Thoracic aorta endothelial cell (primary cell): ENCODE measurements around a stretch of chr15.

DNA sequence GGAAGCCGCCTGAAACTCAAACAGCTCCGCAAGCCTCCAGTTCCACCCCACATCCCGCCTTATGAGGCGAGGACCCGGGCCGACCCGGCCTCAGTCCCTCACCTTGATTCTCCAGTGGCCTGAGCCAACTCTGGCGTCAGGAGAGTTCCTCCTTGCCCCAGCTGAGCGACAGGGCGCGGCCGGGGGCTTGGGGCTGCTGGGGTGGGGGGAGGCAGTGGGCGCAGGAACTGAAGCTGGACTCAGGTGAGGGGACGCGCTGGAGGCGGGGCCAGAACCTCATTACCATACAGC, 971 bp upstream of the DLL4 start:
- CAGE, long polyA plus RNA, result no peak

DNA sequence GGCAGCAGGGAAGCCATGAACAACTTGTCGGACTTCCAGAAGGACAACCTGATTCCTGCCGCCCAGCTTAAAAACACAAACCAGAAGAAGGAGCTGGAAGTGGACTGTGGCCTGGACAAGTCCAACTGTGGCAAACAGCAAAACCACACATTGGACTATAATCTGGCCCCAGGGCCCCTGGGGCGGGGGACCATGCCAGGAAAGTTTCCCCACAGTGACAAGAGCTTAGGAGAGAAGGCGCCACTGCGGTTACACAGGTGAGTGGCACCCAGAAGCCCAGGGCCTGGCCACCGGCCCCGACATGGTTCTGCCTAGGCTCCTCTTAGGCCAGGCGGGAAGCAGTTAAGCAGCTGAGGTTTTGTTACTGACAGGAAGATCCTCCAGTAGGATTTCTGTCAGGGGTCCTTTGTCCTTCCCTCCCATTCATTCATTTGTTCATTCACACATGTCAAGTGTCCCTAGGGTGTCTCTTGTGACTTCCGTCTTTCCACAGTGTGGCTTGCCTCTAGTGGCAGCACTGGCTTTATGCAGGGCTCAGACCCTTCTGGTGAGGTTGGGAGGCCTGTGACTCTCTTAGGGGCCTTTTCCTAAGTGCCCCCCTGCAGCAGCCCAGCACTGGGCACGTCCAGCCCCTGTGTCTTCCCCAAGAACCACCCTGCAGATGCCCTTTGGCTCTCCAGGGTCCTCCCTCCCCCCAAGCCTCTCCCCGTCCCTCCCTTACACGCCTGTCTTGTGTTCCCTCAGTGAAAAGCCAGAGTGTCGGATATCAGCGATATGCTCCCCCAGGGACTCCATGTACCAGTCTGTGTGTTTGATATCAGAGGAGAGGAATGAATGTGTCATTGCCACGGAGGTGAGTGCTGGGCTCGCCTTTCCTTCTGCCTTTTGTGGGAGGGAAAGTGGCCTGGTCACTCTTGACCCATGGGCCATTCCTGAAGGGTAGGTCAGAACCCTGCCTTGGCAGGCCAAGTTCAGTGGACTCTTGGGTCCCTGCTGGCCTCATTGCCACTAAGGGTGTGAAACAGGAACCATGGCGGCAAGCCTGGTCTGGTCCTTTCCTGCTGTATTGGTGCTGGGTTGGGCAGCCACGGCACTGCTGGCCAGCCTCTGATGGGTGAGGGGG, 7.9 kb downstream of the DLL4 start:
- CAGE, long polyA plus RNA, result no peak

DNA sequence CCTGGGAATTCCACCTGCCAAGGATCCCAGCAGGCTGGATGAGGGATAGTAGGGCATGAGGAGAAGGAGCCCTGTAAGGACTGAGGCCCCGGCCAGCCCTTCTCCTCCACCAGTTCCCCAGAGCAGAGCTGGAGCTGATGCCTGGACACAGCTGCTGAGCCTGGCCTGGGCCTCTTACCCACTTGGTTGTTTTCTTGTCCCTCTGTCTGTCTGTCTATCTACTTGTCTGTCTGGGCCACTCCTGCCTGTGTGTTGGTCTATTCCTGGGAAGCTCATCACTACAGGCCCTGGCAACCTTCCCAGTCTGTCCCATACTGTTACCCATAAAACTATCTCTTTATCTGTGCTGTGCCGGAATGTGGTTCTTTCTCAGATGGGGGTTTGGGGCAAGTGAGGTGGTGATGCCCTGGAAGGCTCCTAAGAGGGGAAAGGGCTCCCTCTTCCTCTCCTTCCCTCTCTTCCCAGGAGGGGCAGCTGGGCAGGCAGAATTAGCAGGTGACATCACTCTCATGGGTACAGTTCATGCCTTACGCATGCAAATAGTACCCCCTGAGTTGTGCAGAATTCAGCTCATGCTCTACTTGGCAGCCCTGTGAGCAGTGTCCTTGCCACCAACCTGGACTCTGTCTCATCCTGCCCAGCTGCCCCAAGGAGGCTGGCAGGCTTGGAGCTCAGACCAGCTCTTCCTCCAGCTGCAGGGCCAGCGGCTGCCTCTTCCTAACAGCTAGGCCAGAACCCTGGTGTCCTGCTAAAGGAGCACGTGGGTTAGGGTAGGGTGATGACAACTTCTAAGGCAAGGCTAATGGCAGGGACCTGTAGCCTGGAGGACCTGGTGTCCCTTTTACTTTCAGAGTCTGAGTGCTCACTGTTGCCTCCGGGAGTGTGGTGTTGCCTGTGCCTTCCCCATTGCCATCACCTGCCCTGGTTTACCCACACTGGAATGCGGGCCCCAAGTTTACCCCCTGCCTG, 3.2 kb downstream of the CHAC1 start:
- CAGE, long polyA plus RNA, result no peak

DNA sequence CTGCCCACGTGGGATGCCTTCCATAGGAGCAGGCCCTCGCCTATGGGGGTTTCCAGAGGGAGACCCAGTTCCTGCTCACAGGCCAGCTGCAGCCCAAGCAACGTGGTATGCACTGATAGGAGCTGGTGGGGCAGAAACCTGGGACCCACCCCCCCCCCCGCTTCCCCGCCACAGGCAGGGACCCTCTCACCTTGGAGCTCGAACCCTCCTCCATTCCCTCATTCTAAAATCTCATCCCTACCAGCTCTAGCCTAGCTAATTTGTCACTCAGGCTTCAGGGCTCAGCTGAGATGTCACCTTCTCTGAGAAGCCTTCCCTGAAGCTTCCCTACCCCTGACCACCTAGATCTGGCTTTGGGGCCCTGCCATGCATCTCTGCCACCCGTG, 11.0 kb downstream of the CHAC1 start:
- CAGE, long polyA plus RNA, result no peak

- CAGE, long polyA plus RNA, result no peak
Observed at GRCh38 chr15:40987064-40987483, 33.8 kb downstream of the CHAC1 start.

DNA sequence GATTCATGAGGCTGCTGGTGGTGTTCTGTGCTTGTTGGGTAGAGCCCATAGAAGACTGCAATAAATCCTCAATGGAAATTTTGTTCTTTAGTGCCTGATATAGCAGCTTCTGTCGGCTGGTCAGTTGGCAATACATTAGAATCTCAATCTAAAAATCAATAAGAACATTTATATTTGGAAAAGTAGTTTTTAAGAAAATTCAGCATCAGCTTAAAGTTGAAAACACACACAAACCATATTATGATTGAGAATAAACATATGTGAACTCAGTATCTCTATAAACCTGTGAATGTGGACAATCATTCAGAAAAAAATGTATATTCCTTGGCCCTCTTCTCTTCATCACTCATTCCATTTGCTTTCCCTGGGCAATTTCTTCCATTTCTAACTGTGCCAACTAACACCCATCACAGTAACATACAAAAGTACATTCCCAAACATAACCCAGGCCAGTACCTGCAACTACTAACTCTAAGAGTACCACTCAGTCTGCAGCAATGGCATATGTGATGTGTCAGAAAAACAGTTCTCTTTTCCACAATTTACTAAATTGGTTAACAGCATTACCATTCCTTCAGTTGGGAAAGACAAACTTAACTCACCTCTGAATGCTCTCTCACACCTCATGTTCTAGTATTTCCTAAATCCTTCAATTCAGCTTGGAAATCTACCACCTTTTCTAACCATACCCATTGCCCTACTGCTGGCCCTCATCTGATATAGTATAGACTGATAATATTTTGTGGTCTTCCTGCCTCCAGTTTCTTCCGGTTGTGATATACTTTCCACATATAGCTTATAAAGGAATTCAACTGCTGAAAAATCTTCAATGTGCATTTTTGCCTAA, 65.9 kb downstream of the INO80 start:
- CAGE, long polyA plus RNA, result no peak

GRCh38 chr15:41080729-41081209, 35.3 kb downstream of the INO80 start:
- CAGE, long polyA plus RNA, result no peak

DNA sequence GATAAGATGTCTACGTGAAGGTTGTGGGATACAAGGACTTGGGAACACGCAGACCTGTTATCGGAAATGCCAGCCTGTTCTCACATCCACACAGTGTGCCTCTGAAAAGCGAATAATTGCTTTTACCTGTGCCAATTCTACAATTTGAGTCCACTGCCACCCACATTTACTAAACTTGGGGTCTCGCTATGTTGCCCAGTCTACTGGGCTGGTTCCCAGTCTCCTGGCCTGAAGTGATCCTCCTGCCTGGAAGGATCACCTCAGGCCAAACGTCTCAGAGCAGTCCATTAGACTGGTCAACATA, 780 bp upstream of the INO80 start:
- CAGE, long polyA plus RNA, result no peak

- CAGE, long polyA plus RNA, result no peak
Observed at GRCh38 chr15:41457624-41458076, 36.0 kb upstream of the ITPKA start.

DNA sequence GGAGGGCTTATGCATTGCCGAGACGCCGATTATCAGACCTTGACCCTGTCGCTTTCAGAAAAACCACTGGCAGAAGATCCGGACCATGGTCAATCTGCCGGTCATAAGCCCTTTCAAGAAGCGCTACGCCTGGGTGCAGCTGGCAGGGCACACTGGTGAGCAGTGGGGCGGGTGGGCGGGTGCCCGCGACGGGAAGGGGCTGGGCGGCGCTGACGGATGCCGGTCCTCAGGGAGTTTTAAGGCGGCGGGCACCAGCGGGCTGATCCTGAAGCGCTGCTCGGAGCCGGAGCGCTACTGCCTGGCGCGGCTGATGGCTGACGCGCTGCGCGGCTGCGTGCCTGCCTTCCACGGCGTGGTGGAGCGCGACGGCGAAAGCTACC, 7.7 kb downstream of the ITPKA start:
- CAGE, long polyA plus RNA, result no peak

GRCh38 chr15:41512470-41512928, 1.1 kb downstream of the LTK start:
- CAGE, long polyA plus RNA, result no peak

DNA sequence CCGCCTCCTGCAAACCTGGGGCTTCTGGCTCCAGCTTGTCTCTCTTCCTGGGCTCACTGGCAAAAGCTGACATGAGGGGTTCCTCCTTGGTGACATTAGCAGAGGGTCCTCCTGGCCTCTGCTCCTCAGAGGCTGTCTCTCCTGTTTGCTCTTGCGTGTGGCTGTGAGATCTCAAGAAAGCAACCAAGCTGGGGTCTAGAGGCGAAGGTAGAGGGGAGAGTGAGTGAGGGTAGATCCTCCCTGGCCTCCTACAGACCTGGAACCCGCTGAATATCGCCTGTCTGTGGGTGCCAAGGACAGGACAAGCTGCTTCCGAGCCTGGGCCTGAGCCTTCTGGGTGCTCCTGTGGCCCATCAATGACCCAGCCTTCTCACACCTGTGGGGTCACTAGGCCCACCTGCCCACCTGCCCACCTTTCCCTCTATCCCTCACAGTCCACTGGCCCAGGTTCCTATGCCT, 13.0 kb downstream of the RPAP1 start:
- CAGE, long polyA plus RNA, result no peak

GRCh38 chr15:41554808-41555007, 4.3 kb upstream of the TYRO3 start:
- CAGE, long polyA plus RNA, result no peak

DNA sequence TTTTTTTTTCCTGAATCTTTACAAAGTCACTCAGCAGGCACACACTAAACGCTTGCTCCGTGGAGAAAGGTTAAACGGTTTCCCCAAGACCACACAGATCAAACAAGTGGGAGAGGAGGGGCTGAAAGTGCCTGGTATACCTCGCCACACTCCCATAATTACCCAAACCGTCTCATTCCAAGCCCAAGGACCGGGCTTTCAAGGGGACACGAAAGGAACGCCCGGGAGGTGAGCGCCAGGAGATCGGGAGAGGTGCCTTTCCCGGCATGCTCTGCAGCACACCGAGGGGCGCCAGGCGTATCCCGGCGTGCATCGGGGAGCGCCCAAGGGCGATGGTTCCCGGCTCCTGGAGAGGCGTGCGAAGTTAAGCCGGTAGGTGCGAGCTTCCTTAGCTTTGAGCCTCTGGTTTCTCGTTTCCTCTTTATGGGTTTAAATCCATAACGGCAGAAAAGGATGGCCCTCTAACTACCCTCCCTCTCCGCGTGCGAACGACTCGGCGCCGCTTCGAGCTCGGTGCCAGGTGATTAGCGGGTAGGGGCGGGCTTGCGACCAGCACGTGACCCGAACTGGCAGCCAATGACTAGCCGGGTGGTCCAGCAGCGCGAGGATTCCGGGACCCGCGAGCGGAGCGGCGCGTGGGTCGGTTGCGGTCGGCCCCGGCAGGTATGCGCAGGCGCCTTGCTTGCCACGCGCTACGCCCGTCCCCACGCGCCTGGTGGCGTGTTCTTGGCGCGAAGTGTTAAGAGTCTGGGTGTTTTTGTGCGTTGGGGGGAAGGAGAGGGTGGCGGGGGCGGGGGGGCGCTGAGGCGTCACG, 62.1 kb downstream of the TYRO3 start:
- CAGE, long polyA plus RNA, result no peak

DNA sequence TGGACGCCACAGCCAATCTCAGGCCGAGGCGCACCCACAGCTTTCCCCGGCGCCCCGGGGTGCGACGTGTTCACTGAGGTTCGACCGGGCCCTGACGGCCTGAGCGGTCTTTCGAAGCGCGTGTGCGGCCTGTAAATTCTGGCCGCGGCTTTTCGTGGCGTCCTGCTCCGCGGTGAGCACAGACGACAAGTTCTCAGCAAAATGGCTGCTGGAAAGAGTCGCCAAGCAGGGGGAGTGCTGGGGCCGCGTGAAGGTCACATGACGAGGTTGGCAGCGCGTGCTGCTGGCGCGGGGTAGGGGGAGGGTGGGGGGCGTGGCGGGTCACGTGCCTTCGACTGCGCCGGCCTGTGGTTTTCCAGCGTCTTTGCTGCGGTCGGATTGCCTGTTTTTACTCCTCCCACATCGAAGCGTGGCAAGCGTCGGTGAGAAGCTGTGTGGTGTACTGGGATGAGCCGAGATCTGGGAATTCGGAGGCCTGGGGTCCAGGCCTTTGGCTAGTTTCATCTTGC, 62.8 kb downstream of the TYRO3 start:
- CAGE, long polyA plus RNA, result no peak

DNA sequence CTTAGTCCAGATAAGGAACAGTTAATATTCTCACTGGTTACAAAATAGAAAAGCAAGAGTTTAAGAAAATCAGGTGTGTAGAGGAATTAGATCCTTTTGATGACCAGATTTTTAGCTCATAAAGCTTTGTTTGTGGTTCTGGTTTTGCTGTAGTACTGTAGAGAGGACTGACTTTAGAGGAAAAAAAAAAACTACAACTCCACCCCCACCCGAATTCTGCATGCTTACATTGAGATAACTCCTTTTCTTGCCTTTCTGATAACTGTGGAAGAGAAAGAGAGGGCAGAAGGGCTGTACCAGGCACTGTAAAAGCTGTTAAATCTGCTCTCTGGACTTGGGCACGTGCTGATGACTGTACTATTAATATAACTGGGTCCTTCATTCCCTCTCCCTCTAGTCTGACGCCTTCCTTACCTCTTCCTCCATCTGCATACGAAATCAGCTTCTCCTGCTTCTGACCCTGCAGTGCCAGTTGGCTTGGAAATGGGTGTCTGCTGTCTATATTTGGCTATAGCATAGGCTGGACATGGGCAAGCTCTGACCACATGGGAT, 14.9 kb downstream of the MAPKBP1 start:
- CAGE, long polyA plus RNA, result no peak

DNA sequence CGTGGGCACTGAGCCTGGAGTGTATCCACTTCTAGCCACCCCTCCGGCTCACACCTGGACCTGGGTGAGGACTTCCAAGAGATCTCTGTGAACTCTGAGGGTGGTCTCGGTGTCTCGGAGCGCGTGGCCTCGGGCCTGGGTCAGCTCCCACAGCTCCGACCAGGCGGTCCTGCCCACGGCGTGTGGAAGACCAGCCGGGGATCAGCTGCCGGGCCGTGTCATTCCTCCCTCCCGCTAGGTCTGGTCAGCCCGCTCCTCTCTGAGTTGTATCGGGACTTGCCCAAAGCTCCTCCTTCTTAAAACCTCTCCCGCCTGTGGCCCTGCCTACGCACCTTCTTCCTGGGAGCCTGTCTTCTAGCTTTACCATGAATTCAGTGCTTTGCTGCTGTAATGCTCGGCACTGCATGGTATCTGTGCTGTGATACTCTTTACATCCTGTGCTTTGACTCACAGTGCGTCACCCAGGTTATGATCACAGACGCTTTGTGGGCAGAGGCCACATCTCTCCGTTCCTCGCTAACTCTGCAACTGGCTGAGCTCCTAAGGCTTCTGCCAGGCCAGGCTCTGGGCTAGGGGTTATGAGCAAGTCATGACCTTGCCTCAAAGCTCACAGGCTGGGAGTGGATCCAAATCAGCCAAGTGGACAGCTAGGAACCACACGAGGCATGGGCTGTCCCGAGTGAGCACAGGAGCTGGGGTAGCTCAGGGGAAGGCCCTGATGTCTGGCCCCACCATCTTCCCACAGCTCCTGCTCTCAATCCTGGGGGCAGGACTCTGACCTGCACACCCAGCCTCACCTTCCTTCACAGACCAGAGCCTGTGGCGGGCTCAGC, 23.2 kb downstream of the SPTBN5 start:
- CAGE, long polyA plus RNA, result no peak

GRCh38 chr15:41881401-41882483, 12.1 kb downstream of the SPTBN5 start:
- CAGE, long polyA plus RNA, result no peak

GRCh38 chr15:41882876-41883085, 11.1 kb downstream of the SPTBN5 start:
- CAGE, long polyA plus RNA, result no peak

GRCh38 chr15:41894648-41895967, 1.3 kb upstream of the SPTBN5 start:
- CAGE, long polyA plus RNA, result no peak